Measurements from ENCODE around the genes RLF, TMCO2 and ZNF684.

DNA sequence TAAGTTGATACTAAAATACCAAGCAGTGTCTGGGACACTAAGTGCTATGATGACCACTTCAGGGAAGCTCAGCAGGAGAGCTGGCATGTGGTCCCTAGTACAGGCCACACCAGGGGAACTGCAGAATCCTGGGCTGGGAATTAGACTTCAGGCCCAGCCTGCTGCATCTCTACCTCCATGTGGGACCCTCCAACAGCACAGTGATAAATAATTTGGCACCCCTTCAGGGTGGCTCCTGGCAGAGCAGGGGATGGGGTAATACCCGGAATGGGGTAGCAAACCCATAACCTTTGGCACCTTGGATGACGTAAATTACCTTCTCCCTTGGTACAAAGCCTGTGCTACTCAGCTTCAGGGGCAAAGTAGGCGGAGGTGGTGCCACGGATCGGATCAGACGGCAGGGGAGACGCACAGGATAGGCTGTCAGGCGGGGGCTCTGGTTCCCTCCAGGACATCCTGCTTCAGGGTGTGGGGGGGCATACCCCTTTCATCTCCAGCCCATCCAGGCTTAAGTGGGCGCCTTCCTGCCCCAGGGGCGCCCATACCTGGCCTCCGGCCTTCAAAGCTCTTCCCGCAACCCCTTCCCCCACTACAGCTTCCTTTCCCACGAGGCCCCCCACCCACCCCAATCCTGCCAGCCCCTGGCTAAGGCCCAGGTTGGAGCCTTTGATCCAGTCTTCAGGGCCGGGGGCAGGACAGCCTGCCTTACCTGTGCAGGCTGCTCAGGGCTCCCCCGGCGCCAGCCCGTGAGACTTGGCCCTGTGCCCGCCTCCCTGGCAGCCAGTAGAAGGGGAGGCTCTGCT, 5.0 kb downstream of the MFSD2A start:
- RRBS, result 86% methylated on average over 2 of the region's 18 CpGs

DNA sequence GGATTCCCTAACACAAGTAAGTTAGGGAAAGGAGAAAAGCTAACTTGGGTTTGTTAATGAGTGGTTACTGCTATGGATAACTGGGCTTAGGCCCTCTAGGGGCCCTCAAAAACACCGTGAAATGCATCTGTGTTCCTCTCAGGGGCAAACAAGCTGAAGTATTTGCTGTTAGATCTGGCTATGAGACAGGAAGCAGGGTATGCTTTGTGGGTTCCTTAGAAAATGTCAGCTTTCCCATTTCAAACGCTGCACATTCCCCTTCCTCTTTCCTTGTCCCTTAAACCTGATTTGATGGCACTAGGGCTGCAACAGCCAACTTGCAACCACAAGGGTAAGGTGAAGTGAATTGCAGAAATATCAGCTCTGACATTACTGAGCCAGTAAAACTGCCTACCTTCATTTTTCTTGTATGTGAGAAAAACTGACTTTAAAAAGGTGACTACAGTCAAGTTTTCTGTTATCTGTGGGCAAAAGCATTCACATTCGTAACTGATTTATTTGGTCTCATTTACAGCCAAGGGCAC, 5.6 kb upstream of the CAP1 start:
- RRBS, result no CpG with 5 or more reads among the region's 3 CpGs

DNA sequence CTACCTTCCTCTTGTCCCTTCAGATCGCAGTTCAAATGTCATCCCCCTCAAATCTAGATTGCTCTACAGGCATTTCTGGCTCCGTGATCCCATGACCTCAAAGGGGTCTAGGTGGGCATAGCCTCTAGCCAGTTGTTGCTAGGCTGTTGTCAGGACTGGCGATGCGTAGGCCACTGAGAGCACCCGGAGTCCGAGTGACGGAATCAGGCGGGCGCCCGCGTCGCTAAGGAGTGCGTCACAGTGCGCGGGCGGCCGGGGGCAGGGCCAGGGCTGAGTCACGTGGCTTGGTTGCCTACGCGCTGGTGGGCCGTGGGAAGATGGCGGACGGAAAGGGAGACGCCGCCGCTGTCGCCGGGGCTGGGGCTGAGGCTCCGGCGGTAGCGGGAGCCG, at the start of gene RLF:
TSS of gene RLF (plus strand) at position 305 of the 390 bp plus-strand sequence.
- RRBS, result 1% methylated on average over 15 of the region's 32 CpGs

GRCh38 chr1:40189245-40189755, 28.1 kb downstream of the RLF start:
- RRBS, result no CpG with 5 or more reads among the region's 8 CpGs

DNA sequence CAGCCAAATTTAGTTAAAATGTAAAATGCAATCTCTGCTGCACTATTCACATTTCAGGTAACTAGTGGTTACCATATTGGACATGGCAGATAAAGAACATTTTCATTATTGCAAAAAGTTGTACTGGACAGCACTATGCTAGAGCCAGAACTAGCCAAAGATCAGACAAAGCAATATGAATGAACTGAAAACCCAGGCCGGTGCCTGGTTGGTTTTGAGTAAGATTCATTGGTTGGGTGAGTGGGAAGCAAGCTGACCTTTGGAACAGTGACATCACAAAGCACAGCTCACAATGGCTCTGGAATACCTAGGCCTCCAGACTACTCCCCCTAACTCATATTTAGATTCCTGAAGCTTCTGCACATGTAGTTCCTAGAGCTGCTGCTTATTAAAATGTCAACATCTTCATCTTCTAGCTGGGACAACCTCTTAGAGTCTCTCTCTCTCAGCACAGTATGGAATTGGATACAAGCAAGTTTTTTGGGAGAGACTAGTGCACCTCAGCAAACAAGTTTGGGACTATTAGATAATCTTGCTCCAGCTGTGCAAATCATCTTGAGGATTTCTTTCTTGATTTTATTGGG, at the start of gene TMCO2:
TSS of gene TMCO2 (plus strand) at position 337 of the 584 bp plus-strand sequence.
- RRBS, result no CpG with 5 or more reads among the region's 1 CpG

- RRBS, result no CpG with 5 or more reads among the region's 3 CpGs
Measured at GRCh38 chr1:40254975-40255782, 2.9 kb upstream of the ZMPSTE24 start.

GRCh38 chr1:40339093-40339435, 22.0 kb upstream of the COL9A2 start:
- RRBS, result no CpG with 5 or more reads among the region's 11 CpGs

- RRBS, result no CpG with 5 or more reads among the region's 14 CpGs
Measured at GRCh38 chr1:40423604-40424787, 26.3 kb upstream of the ZFP69B start.

DNA sequence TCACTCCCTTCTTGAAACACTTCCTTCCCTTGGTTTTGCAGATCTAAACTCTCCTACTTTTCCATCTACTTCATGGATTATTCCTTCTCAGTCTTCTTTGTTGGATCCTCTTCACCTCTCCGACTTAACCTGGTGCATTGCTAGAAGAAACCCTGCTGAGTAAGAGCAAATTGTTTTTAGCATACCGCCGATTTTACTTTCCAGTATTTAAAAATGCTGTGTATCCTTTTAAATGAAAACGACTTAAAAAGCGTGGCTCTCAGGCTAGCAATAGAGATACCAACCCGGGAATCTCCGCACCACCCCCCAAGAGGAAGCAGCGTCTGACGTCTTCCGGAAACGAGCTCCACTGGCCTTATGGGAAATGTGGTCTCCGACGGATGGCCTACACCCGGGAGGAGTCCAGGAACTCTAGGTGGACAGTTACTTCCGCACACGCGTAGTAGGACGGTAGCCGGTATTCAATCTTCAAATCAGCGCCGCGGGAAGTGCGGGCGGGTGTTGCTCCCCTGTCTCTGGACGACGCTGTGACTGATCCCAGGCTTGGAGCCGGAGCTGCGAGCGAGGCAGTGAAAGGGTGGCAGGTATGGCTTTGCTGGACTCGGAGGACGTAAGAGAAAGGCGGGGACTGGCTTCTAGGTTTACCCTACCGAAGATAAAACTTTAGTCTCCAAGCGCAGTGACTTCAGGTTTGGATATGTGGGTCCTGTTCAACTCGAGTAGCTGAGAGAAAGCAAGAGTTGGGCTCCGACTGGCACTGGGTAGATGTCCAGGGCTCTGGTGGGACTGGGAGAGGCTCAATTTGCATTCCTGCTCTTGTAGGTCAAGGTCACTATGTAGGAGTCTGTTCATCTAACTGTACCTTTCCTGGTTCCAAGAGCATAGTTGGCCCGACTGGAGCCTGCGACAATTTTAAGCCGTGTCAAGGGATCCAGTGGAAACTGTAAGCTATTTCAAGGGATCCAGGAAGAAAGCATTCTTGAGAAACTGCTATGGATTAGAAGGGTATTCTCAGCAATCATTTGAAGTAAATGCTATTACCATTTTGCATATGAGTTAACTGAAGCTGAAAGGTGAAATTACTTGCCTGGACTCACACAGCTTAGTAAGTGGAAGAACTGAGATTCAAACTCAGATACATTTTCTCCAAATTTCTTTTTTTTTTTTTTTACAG, at the start of gene ZNF684:
TSS of gene ZNF684 (plus strand) at position 434 of the 1,174 bp plus-strand sequence.
- RRBS, result 1% methylated on average over 18 of the region's 39 CpGs

DNA sequence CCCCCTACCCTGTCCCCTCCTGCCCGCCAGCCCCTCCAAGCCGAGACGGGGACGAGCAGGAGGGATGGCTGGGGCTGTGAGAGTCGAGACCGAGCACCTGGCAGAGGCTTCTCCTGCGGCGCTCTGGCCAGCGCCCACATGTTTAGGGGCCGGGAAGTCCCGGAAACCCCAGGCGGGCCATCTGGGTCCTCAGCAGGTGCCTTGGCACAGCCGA, 3.2 kb upstream of the RIMS3 start:
- RRBS, result no CpG with 5 or more reads among the region's 13 CpGs

GRCh38 chr1:40710178-40711315, 19.0 kb downstream of the NFYC start:
- RRBS, result no CpG with 5 or more reads among the region's 8 CpGs

DNA sequence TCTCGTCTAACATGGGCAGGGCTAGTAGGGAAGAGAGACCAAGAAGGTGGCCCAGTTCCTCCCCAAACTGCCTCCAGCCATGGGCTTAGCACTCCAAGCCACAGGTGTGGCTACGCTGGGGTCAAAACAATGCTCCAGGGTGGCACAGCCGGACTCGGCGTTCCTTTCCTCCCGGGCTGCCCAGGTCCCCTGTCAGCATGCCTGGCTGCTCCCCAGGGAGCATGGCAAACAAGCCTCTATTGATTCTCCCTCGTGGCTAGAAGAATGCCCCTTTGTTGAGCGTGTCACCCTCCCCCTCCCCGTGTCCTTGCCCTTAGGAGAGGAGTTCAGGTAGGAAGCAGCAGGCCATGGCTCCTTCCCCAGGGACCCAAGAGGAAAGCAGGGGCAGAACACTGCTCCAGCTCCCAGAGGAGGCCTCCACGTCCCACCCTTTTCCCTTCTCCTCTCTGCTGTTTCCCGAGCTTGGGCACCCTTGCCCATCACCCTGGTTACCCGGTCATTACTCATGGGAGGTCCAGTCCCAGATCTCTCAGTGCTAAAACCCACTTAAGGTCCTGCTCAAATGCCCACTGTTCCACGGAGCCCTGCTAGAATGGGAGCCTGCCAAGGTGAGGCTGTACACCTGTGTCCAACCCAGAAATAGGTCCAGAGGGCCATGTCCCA, 57.4 kb upstream of the CITED4 start:
- RRBS, result no CpG with 5 or more reads among the region's 13 CpGs

DNA sequence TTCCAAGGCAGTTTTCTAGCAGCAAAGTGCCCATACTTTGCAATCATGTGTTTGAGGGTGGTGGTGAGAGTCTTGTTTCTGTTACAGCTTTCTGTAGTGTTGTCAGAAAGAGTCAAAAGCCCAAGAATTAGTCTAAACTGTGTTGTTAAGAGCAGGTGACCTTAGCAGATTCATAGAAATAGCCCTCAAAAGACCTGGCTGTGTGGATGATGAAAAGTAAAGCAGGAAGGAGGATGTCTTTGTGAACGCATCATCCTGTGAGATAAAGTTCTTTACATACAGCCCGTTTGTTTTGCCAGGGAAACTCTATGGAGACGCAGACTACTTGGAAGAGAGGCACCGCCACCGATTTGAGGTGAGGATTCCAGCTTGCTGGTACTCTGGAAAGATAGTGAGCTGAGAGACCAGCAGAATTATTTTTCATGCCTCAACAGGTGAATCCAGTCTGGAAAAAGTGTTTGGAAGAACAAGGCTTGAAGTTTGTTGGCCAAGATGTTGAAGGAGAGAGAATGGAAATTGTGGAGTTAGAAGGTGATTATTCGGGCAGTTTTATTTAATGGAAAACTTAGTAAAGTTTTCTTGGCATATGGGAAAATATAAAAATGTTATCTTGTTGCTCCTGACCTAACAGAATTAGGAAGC, 13.0 kb downstream of the SLFNL1 start:
- RRBS, result no CpG with 5 or more reads among the region's 6 CpGs

GRCh38 chr1:41240619-41241213, 1.4 kb downstream of the SCMH1 start:
- RRBS, result no CpG with 5 or more reads among the region's 6 CpGs

GRCh38 chr1:41342795-41343286, 100.7 kb upstream of the SCMH1 start:
- RRBS, result no CpG with 5 or more reads among the region's 4 CpGs

GRCh38 chr1:41371836-41372310, 112.6 kb downstream of the EDN2 start:
- RRBS, result no CpG with 5 or more reads among the region's 5 CpGs

GRCh38 chr1:41382748-41383194, 101.7 kb downstream of the EDN2 start:
- RRBS, result under 1% methylated on average over 4 of the region's 20 CpGs

- RRBS, result no CpG with 5 or more reads among the region's 6 CpGs
Measured at GRCh38 chr1:41466008-41466543, 18.4 kb downstream of the EDN2 start.

- RRBS, result no CpG with 5 or more reads among the region's 5 CpGs
Measured at GRCh38 chr1:41502822-41503338, 18.4 kb upstream of the EDN2 start.

DNA sequence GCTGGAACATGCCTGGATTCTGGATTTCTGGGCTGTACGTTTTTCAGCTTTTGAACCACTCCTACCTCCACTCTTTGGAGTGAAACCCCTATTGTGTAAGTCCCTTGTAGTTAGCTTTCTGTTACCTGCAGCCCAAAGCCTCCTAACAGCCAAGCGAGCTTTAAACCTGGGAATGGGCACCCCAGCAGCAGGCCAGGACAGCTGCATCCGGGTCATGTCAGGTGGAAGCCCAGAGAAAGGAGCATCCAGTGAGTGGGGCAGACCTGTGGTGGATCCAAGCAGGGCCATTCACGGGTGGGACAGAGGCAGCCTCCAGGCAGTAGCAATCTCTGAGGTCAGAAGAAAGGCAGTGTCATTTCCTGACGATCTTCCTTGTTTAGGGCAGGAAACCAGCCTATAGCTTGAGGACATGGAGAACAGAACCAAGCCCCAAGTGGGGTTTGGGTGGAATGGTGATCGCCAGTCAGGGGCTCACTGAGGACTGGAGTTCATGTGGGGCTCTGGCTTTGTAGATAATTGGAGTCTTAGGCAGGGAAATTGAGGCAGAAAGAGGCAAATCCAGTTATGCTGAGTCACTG, 209.5 kb downstream of the HIVEP3 start:
- RRBS, result no CpG with 5 or more reads among the region's 6 CpGs